Anterior vena cava (tissue), 1 donor: ENCODE measurements around a stretch of chr9.

DNA sequence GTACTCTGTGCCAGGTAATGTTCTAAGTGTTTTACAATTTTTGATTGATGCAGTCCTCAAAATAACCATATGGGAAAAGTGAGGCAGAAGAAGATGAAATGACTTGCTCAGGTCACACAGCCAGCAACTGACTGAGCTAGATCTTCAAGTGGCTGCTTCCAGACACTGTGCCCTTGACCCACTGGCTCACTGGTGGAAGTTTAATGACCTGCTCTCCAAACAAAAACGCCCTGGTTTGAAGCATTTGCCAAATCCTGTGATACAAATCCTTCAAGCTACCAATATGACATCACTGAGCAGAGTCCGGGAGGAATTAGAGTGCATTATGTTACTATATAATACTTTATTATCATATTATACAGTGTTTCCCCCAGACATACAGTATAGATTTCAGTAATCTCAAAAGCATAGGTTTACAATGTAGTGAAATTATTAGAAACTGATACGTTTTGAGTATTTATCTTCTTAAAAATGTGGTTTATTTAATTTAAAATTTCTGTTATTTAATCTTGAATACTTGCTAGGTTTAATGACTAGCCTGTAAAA is 459.5 kb downstream of the GADD45G start:
- PRO-cap = no peak

DNA sequence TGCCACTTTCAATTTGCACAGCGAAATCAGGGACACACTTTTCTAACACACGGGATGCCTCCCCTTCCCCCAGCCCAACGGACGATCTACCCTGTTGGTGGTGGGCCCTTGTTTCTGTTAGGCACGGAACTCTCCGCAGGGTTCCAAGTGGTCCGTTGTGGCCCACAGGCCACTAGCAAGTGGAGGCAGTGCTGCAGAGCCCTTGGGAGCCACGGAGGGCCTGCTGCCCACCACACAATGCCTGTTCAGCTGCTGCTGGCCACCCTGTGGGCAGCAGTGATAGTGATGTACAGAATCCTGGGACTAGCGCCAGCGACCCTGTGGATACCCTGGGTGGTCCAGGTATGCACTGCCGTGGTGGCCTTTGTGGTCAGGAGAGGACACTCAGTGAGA is 58.9 kb downstream of the DIRAS2 start:
- PRO-cap = no peak

DNA sequence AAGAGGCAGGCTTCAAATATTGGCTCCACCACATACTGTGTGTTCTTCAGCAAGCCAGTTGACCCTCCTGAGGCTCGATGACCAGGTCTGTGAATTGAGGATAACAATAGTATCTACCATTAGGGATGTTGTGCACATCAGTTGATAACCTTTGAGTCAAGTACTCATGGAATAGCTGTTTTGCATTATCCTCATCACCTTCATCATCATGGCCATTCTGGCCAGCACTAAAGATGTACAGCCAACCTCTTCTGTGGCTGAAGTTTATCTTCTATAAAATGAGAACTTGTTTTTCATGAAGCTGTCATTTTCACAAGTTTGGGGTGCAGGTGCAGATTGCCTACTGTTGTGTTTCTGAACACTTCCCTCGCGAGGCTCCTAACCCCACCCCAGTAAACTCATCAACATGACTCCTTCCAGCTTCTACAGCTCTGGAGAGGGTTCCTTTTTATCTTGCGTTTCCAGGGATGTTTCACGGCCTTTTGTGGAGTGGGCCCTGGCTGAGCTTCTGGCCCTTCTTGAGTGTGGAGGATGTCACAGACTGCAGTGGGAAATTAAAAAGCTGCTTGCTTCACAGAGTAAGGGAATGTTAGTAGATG is 24.7 kb downstream of the SYK start:
- PRO-cap = no peak

DNA sequence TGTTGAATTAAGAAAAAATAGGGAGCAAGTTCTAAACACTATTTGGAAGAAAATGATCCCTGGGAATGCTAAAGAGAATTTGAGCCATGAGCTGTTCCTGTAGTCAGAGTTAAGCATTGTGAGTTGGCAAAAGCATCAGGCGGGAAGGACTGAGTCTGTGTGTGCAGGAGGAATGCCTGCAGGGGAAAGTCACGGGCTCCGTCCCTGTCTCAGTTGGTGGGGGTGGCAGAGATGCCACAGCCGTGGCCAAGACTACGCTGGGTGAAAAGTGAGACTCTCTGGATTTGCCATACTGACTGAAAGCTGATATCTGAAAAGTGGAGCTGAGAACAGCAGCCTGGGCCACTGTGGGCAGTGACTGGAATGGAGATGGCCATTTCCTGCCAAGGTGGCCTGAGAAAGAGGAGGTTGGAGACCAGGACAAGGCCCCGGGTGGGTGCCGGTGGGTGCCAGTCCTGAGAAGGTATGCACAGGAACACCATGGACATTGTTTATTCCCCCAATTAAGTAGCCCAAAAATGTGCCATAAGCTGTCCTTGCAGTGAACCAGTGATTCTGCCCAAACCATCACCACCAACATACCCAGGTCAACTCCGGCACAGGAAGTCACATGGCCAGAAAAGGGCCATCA is 37.2 kb downstream of the SYK start:
- PRO-cap = no peak

DNA sequence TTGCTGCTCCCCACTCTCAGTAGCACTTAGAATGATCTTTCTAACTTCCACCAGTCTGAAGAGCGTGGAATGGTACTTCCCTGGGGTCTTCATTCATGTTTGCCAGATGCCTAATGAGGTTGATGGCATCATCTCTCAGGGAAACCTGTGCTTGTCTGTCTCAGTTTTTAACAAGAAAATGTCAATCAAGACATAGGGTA is 58.0 kb downstream of the SYK start:
- PRO-cap = no peak

DNA sequence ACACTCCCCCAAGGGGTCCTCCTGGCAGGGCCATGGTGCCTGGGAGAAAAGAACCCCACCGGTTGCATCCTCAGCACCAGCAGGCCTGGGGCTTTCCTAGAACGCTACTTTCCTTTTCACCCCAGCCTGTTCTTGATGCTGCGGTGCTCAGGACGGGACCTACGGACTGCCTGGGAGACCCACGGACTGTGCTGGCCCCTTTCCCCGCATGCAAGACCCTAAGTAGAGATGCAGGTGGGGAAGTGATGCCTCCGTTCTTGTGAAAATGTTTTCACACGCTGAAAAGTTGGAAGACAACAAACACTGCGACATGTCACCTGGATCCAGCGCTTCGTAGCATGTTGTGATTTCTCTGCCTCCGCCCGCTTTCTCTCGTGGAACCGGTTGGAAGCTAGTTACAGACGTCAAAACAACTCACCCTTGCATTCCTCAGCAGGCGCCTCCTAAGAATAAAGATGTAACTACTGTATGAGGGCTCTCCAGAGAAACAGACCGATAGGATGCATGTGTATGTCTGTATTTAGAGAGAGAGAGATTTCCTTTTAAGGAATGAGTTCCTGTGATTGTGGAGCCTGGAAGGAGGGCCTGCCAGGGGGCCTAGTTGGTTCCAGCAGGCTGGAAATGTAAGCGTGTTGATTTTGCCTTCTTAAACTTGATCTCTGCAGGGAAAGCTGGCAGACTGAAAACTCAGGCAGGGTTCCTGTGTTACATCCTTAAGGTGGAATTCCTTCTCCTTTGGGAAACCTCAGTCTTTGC is 163.5 kb downstream of the SYK start:
- PRO-cap = no peak

- PRO-cap = no peak
Measured at GRCh38 chr9:90998451-90998928, 196.9 kb downstream of the SYK start.

DNA sequence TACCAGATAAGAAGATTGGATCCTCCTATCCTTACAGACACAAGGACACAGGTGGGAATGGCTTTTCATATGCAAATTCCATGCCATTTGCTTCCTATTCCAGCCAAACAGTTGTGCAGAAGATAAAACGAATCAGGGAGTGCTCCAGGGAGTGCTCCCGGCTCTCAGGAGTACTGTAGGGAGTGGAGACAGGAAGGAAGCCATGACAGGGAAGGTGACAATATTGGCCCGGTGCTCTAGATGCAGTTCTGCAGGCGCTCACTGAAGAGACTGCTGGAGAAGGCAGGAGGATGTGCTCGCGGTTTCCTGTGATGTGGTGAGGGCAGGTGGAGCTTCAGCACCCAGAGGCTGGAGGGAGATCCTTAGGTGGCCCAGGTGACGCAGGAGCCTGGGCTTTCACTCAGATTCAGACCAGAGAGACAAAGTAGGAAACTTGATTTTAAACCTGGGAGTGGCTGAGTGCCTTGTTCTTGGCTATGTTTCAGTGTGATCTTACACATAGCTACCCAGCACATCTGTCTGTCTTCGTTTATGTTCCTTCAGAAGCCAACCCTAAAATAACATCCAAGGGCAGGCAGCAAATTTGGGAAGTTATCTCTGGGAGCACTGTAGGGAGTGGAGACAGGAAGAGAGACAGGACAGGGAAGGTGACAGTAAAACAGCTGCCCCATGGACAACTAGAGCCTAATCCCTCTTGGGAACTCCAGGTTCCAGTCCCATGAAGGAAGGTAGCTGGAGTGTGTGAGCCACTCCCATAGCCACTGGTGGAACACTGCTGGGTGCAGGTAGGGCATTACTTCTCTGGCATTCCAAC is 259.8 kb downstream of the AUH start:
- PRO-cap = no peak

GRCh38 chr9:91160310-91160834 is 201.3 kb downstream of the AUH start:
- PRO-cap = no peak

DNA sequence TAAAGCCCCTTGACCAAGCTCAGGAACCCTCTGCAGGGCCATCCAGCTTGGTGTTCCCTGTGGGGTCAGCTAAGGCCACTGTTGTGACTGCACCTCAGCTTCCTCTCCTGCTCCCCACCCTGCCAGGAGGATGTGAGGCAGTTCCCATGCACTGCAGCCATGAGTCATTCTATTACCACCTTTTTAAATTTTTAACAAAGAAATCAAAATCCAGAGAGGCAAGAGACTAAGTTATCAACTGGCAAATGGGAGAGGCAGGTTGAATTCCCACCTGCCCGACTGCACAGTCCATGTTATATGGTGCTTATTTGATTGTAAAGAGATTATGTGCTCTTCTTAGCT is 174.8 kb downstream of the AUH start:
- PRO-cap = no peak

DNA sequence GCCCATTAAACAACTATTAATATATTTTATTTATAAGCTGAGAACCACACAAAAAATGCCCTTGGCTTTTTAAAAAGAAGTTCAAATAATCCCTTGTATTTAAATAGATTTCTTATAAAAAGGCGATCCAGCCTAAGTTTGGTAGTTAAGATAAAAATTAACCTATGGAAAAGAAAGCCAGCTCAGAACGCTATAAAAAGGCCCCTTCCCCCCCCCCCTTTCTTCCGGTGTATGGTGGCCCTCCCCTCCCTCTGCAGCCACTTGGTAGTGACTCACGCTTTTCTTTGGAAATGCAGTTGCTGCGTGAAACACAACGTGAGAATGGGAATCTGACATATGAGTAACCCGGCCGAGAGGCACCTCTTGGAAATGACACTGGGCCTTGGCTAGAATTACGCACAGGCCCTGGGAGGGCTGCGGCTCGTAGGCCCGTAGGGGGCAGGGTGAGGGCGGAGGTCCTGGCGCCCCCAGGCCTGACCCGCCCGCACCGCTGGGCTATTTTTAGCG is 168.9 kb downstream of the AUH start:
- PRO-cap = bidirectional peak, plus-strand start outside the sequence, minus-strand start at position 481 of the sequence

DNA sequence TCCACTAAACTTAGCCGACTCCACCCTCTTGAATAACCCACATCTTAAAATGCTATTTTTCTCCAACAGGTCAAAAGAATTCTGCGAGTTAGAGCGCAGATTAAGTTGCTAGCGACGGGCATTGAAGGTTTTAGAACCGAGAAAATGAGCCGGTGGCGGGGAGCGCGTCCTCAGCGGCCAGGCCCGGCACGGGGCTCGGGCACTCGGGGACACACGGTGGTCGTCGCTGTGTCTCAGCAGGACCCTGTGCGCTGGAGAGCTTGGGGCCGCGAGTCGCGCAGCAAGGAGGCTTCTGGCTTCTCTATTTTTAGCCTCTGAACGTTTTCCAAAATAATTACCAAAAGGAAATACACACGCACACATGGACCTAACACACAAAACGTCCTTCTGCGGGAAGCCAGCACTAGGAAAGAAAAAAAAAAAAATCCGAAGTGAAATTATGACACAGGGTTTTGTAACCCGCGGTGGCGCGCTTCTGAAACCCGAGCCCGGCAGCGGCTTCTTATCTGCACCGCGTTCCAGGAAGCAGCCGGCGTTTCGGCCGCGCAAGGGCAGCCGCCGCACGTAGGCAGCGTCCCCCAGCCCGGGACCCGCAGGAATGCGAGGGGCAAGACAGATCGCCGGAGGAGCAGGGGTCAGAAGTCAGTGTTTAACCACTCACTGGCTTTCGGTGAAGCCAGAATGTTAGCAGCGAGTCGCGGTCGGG is 168.3 kb downstream of the AUH start:
- PRO-cap = bidirectional peak, plus-strand start at position 73 of the sequence, minus-strand start outside the sequence; bidirectional peak, plus-strand start at position 532 of the sequence, minus-strand start at position 412 of the sequence

DNA sequence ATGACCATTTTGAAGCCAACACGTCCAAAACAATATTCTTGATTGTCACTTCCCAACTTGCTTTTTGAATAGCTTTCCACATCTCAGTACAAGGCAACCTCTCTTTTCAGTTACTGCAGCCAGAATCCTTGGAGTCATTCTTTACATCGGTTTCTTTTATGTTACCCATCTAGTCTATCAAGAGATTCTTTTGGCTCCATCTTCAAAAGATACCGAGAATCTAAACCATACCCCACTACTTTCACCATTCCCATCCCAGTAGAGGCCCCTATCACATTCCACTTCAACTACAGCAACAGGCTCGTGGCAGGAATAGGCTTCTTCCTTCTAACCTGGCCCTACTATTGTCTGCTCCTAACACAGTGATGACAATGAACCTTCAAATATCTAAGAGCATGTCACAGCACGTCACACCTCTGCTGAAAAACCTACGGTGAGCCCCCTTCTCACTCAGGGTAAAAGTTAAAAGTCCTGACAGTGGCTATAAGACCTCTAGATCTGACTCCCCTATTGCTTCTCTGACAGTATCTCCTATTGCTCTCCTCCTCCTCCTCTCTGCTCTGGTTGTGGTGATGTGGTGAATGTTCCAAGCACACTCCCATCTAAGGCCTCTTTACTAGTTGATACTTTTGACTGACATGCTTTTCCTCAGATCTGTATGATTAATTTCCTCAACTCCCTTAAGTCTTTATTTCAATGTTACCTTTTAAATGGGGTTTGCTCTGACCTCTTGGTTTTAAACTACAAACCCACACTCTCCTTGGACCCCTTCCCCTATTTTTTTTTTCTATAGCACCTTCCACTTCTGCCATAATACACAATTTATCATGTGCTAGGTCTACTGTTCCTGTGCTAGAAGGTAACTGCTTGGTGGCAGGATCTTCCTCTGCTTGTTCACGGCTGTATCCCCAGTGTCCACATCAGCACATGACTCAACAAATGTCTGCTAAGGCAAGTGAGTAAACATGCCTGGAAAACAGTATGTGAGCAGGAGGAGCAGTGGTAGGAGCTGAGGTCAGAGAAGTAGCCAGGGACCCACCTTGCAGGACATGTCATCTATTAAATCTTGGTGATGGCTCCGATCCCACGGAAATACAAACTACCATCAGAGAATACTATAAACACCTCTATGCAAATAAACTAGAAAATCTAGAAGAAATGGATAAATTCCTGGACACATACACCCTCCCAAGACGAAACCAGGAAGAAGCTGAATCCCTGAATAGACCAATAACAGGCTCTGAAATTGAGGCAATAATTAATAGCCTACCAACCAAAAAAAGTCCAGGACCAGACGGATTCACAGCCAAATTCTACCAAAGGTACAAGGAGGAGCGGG is 79.7 kb downstream of the AUH start:
- PRO-cap = no peak

DNA sequence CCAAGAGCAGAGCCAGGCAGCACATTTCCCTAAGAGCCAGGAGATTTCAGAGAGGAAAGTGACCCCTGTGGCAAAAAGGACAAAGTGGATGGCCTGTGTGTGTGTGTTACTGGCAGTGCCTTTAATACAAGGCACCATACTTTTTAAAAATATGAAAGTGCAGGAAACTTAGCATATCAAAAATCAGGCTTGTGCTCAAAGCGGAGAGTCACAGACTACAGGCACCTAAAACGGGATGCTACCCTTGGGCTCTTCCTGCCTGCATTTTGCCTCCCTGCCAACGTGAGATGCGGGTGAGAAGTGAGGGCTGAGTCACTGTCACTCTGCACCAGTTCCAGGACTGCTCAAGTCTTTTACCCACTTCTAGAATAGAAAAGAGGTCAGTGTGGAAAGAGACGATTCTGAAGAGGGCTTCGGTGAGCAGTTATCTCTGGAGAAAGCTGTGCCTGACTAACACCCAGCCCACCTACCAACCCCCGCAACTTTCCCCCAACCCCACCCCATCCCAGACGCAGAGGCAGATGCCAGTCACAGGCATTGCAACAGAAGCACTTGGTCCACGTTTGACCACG is 15.8 kb downstream of the NFIL3 start:
- PRO-cap = no peak

DNA sequence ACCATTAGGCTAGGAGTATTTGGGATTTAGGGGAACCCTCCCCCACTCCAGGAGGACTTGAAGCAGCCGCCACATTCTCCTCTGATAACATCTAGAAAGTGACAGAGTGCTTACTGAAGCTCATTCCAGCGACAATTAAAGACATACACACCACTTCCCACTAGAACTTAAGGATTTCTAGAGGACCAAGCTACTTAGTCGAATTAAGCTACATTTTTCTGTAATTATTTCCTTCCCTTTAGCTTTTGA is 4.7 kb downstream of the ROR2 start:
- PRO-cap = no peak

DNA sequence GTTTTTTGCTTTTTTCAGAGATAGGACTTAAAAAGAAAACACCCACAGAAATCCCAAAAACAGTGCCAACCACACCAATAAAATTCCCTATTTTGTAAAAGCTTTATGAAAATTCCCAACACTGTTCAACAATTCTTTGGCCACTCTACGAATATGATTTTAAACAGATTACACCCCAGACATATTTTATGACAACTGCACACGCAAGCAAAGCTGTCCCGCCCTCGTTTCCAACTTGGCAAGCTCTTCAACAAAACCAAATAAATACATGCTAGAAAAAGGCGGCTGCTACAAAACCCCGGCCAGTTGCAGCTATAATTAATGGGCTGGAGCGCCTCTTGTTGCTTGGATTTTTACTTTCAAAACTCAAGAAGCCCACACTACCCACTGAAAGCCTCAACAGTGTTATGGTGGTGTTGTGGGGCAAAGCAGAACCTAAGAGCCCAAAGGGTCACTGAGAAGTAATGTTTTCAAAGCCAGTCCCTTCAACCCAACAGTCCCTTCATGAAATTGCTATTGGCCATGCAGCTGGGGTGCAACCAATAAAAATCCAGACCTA is 4.3 kb downstream of the ROR2 start:
- PRO-cap = no peak

DNA sequence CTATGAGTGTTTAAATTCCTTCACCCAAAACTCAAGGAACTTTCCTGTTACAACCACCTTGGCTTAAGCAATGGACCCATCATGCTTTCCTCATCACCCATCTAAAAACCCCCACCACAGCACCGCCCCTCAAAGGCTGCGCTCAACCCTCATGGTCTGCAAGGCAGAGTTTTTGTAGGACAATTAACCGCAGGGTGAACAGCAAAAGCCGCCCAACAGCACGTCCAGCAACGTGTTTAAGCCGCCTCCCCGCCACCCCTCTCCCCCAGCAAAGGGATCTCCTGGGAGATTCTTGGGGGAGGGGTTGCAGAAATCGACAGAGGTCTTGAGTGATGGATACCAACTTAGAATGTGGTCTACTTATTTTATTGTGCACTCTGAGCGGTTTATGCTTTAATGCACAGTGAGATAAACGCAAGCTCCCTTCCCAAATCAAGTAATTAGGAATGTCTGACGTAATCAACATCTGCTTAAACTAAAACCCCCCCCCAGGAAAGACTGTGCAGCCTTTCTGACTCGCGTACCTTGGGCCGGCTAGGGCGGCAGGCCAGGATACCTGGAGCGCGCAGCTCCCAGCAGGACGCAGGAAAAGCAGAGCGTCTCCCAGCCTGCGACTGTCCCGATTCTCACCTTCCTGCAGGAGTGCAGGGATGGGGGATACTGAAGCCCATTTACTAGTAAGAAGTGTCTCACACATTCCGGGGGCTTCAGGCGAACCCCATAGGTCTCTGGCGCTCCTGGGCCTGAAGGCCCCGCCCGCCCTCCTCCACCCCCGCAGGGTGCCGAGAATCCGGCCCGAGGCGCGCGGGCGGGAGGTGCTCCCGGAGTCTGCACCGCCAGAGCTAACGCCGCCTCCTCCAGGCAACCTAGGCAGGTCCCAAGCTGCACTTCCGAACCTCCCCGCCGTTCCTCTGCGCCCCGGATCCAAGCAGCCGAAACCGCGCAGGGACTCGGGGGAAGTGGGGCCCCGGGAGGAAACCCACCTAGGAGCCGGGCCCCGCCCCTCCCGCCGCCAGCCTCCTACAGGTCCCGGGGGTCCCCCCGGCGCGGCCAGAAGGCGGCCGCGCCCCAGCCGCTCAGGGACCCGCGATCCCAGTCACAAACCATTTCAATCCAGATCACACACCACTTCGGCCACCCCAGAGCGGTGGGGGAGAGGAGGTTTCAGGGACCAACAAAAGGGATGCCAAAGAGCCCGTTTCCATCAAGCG is 1.5 kb downstream of the ROR2 start:
- PRO-cap = unidirectional peak, plus-strand start at position 798 of the sequence

GRCh38 chr9:92077054-92077811 is 38.0 kb downstream of the SPTLC1 start:
- PRO-cap = no peak

DNA sequence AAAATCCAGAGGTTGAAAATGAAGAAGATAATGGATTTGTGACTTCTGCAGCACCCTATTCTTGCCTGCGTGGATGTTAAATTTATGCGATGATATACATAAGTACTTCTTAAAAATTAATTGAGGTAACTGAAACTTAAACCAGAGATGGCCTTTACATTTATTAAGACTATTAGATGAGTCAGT is 224 bp downstream of the OGN start:
- PRO-cap = no peak

DNA sequence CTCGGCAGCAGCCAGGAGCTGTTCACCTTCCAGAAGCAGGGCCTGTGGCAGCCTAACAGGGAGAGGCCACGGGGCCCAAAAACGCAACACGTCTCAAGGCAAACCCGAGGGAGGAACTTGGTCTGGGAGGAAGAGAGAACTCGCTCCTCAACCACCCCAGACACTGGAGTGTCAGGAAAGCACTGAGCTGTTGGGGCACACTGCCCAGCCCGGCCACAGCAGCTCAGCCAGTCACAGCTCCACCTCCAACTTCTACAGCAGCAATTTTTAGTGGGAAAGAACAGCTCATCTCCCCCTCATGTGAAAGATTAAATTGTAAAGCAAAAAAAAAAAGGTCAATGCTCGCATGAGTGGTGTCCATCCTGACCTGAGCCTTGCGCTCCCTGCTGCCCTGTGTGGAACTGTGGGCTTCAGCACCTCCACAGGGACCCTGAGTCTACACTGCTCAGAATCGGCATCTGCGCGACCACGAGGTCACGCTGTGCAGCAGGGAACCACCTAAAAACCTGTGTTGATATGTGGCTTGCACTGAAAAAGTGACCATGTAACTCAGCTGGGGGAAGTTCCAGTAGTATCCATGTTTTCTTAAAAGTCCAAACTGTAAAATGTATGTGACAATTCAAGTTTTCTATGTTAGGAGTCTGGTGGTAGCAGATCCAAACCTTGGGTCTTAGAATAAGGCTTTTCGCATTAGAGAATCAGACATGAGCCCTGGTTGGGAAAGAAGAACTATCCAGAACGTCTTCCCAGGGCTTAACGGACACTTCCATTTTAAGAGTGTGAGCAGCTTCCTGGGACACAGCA is 54.9 kb downstream of the IPPK start:
- PRO-cap = unidirectional peak, minus-strand start at position 165 of the sequence